Left ventricle myocardium (tissue), 1 donor: ENCODE measurements around the gene MYH3.

DNA sequence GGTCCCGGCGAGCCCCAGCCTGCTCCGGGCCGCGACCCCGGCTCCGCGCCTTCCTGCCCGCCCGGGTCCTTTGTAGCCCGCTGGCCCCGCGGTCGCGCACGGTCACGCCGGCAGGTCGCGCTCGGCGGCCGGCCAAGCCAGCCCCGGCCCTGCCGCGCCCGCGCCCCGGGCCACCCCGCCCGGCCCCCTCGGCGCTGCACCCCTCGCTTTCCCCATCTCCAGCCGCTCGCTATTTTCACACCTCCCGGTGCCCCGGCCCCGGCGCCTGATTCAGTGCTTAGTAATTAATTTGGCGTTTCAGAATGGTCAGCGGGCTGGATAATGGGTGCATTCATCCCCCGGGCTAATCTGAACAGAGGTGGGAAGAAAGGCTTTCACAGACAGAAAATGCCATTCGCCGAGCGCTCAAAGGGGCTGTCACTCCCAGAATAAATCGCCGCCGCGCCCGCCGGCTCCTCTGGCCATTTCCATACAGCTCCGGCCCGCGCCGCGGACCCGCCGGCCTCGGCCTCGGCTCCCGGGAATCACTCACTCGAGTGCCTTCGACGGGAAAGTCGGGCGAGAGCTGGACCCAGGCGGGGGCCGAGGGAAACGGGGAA lies 17.8 kb upstream of the NTN1 start:
- PRO-cap = no peak

- PRO-cap = no peak
Measured at GRCh38 chr17:9023047-9023757, 1.9 kb downstream of the NTN1 start.

GRCh38 chr17:9095363-9095585 lies 74.0 kb downstream of the NTN1 start:
- PRO-cap = no peak

DNA sequence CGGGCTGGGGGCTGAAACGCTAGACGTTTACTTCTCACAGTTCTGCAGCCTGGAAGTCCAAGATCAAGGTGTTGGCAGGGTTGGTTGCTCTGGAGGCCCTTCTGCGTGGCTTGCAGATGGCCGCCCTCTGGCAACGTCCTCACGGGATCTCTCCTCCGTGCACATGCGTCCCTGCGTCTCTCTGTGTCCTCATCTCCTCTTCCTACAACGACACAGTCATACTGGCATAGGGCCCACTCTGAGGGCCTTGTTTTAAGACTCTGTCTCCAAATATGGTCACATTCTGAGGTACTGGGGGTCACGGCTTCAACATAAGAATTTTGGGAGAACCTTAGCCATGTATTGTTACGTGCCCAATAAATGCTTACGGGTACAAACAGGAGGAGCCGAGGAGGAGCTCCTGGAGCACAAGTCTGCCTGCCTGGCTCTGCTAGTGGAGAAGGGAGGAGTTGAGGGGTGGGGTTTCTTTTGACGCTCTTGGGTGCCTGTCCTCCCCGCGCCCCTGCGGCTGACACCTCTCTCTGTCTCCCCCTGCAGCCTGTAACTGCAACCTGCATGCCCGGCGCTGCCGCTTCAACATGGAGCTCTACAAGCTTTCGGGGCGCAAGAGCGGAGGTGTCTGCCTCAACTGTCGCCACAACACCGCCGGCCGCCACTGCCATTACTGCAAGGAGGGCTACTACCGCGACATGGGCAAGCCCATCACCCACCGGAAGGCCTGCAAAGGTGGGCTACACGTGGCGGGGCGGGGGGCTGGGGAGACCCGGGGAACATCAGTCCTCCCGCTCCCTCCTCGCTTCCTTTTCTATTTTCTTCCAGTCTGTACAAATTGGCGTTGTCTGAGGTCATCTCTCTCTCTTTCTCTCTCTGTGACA lies 141.2 kb downstream of the NTN1 start:
- PRO-cap = no peak

GRCh38 chr17:9170625-9171660 lies 149.6 kb downstream of the NTN1 start:
- PRO-cap = no peak

GRCh38 chr17:9196193-9196868 lies 175.0 kb downstream of the NTN1 start:
- PRO-cap = no peak

DNA sequence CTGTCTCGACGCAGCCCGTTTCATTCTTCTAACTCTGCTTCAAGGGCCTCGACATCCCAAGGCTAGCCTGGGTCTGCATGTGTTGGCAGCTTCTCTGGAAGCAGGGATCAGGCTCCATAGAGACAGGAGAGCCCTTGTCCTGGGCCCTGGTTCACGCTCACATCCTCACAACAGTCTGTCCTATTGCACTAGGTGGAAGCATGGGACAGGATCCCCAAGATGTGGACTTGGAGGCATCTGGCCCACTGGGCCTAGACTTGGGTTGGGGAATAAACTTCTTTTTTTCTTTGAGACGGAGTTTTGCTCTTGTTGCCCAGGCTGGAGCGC lies 226.7 kb downstream of the NTN1 start:
- PRO-cap = no peak

DNA sequence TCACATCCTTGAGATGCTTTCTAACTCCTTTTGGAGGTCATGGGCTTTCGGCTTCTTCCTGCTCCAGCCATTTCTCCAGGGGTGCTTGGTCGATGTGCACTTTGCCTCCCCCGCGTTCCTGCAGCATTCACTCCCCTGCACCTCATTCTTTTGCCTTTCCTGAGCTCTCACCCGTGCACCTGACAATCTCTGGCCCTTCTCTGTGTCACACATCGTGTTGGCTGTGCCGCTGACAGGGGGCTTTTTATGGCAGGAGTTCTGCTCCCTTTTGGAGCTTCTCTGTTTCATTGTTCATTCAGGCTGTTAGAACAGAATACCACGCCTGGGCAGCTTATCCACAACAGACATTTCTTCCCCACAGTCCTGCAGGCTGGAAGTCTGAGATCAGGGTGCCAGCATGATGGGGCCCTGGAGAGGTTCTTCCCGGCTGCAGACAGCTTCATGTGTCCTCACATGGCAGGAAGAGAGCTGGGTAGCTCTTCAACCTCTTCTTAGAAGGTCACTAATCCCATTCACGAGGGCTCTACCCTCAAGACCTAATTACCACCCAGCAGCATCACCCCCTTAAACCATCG lies 65.2 kb downstream of the DHRS7C start:
- PRO-cap = no peak

DNA sequence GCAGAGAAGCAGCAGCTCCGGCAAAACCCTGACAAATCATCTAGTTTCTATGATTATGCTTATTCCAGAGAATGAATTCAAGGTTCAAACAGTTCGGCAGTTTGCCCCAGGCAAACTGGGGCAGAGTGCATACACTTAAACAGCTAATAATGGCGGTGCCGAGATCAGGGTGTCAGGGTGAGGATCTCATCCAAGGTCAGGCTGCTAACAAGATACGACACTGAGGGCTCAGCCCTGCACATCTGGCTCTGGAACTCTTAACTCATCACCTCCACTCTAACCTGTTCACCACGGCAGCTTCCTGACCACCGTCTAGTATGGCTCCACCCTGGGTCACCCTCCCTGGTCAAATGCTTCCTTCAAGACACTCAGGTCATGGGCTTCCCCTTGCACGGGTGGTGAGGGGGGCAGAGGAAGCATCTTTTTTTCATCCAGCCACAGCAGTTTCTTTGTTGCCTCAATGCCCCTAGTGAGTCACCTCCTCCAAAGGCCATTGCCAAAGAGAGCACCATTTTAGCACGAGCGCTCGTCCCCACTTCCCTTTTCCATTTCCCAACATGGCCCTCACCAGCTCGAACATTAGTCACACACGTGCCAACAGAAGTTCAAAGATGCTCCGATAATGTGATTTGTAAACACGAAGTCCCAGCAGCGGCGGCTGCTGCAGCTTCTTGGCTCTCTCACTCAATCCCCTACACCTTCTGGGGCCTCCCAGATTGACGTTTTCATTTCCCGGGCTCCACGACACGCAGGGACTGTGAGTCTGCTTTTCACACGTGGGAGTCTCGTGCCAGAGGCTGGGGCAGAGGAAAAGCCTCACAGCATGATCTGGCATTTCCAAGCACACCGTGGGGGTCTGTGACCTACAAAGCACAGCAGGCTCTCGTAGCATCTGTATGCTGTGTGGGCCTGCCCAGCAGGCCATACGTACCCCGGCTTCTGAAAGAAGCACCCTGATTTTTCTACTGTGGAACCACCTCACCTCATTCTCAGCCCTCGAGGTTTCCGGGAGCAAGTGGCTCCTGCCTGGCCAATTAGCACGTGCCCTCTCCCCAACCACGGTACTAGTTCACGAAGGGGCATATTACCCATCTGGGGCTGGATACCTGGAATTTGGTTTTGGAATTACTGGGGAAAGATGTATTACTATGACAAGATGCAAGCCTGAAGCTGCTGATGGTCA lies 134.6 kb downstream of the GAS7 start:
- PRO-cap = no peak

GRCh38 chr17:10276543-10277154 lies 78.2 kb upstream of the GAS7 start:
- PRO-cap = no peak

- PRO-cap = no peak
Measured at GRCh38 chr17:10656934-10657434, at the start of gene MYH3. Gene MYH3, minus strand, starts transcription at chr17:10657309.

DNA sequence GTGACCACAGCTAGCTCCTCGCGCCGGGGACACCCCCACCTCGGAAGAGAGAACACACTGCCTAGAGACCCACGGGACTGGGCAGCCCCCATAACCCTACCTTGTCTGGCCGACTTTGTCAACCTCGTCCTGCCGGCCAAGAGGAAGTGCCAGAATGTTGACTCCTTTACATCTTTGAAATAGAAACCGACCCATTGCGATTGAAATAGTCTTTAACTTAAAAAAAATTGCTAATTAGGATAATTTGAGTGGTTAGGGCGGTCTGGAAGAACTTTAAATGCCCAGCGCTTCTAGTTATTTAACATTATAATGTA lies 403 bp downstream of the ADPRM start:
- PRO-cap = no peak

- PRO-cap = no peak
Measured at GRCh38 chr17:10784810-10785140, 19.1 kb downstream of the TMEM238L start.

DNA sequence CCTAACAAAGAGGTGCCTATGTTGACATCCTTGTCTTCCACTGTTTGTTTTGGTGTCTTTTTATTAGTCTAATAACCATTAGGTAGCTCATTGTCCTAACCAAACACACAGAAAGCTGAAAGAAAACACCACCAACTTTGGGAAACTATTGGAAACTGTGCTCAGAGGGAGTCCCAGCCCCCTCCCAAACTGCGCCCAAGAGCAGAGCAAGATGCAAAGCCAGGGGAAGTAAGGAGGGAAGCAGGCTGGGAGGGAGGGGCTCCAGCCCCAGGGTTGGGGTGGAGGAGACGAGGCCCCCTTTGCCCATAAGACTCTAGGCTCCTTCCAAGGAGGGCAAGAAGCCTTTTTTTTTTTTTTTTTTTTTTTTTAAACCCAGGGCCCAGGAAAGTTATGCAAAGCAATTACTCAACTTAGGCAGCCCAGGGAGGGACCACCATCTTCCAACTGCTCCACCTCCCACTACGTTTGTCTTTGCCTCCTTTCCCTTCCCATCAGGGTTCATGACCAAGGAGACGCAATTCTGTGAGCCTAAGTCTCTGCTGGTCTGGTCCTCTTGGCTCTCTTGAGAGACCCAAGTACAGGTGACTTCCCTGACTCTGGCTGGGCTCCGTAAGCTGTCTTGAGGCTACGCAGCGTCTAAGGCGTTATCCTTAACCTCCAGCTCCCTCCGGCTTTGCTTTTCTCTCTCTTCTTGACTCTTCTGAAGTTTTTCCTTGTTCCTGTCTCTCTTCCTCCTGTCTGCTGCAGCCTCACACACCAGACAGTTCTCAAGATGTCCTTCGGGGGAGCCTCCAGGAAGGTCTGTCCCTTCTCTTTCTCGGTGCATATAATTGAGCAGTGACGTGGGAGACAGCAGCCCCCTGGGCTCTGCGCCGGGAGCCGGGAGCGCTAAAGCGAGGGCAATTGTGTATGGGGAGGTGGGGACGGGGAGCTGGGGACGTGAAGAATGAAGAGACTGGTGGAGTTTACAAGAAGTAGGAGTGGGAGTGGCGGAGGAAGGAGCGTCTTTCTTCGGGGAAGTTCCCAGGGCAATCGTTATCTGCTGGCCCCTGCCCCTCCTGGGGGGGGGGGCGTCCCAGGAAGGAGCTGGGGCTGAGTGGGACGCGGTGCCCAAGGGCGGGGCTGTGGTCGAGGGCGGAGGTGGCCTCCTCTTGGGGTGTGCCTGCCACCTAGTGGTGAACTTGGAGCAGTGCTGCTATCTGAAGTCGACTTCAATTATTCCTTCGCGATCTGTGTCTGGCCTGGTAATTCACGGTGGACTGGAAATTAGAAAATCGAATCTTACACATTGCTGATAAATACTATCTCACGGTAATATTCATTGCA lies 6.7 kb upstream of the PIRT start:
- PRO-cap = no peak

GRCh38 chr17:11608200-11608893 lies 10.1 kb downstream of the DNAH9 start:
- PRO-cap = no peak

GRCh38 chr17:11619198-11619723 lies 21.0 kb downstream of the DNAH9 start:
- PRO-cap = no peak

DNA sequence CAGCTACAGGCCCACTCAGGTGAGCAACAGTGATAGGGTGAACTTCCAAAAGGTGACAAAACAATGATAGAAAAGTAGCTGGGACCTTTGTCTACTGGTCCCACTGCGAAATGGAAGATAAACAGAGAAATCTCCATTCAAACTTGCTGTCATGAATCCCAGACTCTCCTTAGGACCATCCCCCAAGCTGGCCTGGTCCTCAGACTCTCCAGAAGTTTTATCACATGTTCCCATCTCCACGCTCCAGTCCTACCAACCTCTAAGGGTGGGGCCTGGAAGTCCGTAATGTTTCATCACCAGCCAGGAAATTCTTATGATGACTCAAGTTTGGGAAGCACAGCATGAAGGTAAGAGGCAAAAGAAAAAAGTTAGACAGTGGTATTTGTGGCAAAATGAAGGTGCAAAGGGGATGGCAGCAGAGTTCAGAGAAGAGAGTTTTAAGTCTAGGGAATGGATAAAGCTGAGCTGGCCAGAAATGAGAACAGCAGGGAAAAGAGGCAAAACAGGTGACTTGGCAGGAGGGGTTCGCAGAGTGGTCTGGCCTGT lies 52.7 kb downstream of the ZNF18 start:
- PRO-cap = no peak

- PRO-cap = no peak
Measured at GRCh38 chr17:12549460-12550101, 116.1 kb upstream of the MYOCD start.

DNA sequence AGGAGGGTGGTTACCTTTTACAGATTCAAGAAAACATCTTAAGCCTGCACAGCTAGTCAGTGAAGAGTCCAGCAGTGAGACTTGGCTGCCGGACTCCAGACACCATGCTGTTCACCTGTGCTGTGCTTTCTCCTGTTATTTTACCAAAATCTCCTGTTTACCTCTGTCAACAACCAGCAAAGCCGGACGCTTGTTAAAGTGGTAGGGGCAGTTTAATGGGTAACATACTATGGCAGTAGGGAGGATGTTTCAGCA lies 41.8 kb downstream of the ARHGAP44 start:
- PRO-cap = no peak

- PRO-cap = no peak
Measured at GRCh38 chr17:13596528-13596845, 5.2 kb downstream of the HS3ST3A1 start.